ENCODE measurements around the gene MEDAG.

DNA sequence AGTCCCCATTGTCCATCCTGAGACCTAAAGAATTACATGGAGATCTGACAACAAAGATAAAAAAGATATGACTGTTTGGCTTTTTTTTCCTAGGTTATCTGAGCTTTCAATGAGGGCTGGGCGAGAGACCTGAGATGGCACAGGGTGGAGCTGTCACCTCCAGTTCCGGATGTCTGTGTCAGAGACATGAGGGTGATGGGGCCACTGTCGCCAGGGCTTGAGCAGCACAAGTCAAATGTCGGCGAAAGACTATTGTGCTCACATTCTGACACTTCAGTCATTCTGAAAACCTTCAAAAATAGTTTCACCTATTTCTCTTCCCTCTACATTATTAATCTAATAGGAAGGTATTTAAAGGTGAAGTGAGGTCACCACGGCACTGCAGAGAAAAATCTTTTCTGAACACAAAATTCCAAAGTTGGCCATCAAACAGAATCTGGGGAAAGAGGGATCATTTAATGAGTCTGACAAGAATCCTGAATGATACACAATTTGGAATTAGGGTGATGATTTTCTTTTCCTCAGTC lies 65.6 kb downstream of the SLC7A1 start:
- RRBS, result no CpG with 5 or more reads among the region's 6 CpGs

GRCh38 chr13:29561836-29562308 lies 33.6 kb downstream of the SLC7A1 start:
- RRBS, result no CpG with 5 or more reads among the region's 8 CpGs

DNA sequence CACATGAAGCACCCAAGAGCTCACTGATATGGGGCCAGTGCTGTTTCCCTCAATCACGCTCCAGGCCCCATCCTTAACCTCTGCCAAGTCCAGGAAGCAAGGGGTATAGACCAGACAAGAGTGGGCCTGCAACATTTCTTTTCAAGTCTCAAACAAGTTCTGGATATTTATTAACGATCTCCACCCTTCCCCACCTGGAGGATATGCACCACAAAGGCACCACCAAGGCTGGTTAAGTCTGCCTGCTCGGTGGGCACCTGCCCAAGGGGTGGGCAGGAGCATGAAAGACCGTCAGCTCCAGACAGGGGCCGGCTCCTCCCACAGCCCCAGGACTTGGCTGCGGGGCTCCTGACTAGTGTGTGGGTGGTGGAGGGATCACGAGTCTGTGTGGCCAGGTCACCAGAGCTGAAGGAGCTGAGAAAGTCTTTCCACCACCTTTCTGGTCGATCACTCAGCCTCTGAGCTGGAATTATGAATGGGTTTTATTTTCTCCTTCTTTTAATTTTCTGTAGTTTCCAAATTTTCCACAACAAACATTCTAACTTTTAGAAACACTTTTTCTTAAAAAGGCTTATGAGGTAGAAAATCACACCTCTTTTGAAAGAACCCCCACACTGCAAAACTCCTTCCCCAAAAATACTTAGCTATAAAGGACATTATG lies 7.8 kb downstream of the SLC7A1 start:
- RRBS, result no CpG with 5 or more reads among the region's 8 CpGs

- RRBS, result no CpG with 5 or more reads among the region's 1 CpG
Observed at GRCh38 chr13:29830958-29831301, 19.5 kb downstream of the UBL3 start.

DNA sequence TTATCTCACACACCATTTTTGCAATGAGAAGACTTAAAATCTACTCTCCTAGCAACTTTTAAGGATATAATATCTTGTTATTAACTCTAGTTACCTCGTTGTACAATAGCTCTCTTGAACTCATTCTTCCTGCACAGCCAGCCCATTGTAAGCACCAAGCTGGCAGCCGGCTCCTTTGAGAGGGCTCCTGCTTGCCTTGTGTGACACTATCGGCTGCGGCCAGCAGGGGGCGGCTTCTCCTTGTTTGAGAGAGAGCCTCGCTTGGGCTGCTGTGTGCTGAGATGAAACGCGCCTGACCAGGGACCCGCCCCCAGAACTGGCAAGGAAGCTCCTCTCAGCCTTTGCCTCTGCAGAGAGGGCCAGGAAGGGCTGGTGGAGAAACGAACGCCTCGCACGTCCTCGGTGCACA lies 174.8 kb downstream of the KATNAL1 start:
- RRBS, result no CpG with 5 or more reads among the region's 14 CpGs

DNA sequence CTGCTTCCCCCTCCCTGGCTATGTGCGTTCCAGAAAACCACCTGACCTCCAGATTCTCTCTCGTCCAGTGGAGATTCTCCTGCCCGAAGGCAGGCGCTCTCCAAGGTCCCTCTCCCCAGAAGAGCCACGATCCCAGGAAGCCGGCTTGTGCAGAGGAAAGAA lies 153.2 kb downstream of the KATNAL1 start:
- RRBS, result no CpG with 5 or more reads among the region's 6 CpGs

GRCh38 chr13:30182119-30182495 lies 125.2 kb downstream of the KATNAL1 start:
- RRBS, result no CpG with 5 or more reads among the region's 1 CpG

GRCh38 chr13:30331229-30331864 lies 24.0 kb upstream of the KATNAL1 start:
- RRBS, result no CpG with 5 or more reads among the region's 6 CpGs

DNA sequence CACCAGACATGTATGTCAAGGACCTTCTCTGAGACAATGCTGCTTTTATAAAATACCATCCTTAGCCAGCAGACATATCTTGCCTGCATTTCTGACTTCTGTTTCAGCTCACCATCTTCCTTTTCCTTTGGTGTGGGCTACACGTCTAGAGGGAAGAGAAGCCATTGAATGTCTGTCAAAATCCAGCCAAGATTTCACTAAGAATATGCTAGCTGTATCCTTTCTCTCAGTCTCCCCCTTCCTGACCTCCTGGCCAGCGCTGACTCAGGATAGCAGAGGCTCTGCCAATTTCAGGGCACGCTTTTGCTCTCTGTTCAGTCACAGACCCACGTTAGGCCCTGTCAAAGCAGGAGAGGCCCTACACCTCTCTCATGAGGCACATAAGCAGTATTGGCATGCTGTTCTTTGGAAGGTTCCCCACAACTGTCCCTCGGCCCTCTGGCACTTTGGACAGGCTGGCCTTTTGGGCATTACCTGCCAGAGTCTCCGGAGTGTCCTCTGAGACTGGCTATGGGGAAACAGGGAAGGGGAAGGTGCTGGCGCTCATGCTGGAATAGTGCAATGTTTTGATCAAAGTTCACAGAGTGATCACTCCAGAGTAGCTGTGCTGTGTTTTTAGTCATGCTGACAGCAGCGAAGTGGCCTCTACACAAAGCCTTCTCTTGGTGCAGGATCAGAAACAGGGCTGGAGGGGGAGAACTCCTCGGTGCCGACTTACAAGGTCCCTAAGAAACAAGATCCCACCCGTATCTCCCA lies 23.7 kb upstream of the UBE2L5 start:
- RRBS, result no CpG with 5 or more reads among the region's 11 CpGs

DNA sequence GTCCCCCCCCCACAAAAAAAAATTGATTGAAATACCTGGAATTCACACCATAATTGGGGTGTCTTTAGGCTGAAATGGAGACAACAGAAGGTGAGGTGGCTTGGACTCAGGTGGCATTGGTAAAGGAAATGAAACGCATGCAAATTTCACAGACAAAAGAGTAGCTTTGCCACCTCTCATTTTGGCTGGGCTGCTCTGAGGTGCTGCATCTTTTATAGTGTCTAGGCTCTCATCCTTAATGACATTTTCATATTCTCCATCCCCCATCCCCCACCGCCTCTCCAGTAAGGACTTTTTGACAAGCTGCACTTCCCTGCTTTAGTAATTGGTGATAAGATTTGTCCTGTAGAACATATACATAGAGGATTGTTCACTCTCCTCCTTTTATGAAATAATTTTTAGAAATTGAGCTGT lies 7.0 kb downstream of the UBE2L5 start:
- RRBS, result no CpG with 5 or more reads among the region's 2 CpGs

GRCh38 chr13:30441227-30441721 lies 19.0 kb downstream of the UBE2L5 start:
- RRBS, result no CpG with 5 or more reads among the region's 4 CpGs

DNA sequence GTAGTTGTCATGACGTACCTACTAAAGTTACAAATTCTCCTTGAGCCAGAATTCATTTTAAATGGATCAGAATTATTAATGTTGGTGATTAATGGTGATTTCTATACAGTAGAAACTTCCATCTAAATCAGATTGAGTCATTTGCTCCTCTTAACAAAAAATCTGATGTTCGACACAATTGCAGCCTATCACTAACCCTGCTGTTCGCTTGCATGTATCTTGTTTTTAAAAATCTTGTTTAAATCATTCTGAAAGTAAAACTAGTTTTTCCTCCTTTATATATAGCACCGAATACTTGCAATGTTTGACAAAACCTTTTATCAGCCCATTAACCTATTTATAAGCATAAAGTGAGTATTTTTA lies 6.4 kb downstream of the HMGB1 start:
- RRBS, result no CpG with 5 or more reads among the region's 4 CpGs

DNA sequence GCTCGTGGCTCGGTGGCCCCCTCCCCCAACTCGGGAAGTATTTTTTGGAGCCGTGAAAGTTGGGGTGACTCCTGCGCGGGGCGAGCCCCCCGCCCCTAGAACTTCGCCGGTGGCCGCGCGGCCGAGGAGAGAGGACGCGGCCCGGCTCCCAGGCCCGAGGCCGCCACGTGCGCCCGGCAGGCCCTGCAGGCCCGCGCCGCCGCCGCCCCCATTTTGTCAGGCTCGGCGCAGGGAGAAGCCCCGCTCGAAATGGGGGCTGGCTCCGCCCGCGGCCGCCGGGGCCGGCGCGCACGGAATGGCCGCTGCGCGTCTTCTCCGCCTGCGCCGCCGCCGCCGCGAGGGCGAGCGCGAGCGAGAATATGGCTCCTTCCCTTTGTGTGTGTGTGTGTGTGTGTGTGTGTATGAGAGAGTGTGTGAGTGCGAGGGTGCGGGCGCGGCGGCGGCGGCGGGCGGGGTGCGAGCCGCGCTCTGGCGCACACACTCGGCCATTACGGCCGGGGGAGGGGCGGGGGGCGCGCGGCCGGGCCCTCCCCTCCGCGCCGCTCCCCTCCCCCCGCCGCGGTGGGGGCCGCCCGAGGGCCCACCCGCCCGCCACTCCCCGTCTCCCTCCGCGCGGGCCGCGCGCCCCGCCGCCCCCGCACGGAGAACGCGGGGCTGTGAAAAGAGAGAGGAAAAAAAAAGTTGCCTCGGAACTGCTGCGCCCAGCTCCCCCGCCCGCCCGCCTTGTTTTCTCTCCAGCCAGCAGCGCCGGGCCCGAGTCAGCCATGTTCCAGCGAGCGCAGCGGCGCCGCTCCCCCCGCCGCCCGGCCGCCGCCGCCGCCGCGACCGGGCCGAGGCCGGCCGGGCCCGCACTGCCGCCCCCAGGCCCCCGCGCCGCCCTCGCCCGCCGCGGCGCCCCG lies 1.1 kb downstream of the HMGB1 start:
- RRBS, result 2% methylated on average over 46 of the region's 135 CpGs

GRCh38 chr13:30617467-30617638 lies 367 bp upstream of the USPL1 start:
- RRBS, result no CpG with 5 or more reads among the region's 20 CpGs

DNA sequence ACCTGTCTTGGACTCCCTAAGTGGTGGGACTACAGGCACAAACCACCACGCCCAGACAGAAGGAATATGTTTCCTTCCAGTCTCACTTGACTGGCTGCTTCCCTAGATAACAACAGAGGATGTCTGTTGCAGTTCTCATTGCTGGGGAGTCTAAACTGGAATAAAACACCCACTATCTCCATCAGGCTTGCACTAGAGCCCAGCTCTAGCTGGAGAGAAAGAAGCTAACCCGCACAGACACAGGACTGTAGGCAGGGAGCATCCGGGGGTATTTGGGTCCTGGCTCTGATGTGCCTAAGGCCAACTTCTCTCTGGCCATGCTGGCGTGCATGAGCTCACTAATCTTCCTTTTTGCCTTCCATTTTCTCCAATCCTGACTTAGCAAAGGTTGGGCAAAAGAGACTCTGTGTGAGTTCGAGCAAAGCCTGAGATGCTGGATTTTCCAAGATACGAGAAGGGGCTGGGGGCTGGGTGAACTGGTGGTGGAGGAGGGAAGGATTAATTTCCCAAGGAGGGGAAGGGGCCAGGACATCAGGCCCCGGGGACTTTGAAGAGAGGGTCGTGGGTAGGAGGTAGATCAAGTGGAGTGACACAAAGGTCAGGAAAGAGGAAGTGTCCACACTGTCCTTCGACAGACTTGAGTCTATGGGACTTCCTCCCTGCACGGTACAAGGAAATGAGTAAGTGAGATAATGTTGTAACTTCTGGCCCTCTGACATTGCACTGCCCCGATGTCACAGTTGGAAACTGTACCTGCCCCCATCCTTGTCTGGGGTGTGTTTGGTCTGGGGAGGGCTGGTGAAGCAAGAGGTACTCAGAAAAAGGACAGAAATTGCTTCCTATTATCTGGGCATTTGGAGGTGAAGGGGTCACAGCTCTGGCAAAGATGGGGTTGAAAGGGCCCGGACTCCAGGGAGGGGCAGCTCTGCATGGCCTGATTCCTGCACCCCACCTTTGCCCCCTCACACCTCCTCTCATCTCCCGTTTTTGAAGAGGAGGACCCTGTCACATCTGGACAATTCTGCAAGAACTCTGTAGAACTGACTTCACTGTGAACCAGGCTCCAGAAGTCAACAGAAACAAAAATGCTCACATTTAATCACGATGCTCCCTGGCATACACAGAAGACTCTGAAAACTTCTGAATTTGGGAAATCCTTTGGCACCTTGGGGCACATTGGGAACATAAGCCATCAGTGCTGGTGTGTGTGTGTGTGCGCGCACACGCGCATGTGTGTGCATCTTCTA lies 22.3 kb upstream of the ALOX5AP start:
- RRBS, result no CpG with 5 or more reads among the region's 18 CpGs

DNA sequence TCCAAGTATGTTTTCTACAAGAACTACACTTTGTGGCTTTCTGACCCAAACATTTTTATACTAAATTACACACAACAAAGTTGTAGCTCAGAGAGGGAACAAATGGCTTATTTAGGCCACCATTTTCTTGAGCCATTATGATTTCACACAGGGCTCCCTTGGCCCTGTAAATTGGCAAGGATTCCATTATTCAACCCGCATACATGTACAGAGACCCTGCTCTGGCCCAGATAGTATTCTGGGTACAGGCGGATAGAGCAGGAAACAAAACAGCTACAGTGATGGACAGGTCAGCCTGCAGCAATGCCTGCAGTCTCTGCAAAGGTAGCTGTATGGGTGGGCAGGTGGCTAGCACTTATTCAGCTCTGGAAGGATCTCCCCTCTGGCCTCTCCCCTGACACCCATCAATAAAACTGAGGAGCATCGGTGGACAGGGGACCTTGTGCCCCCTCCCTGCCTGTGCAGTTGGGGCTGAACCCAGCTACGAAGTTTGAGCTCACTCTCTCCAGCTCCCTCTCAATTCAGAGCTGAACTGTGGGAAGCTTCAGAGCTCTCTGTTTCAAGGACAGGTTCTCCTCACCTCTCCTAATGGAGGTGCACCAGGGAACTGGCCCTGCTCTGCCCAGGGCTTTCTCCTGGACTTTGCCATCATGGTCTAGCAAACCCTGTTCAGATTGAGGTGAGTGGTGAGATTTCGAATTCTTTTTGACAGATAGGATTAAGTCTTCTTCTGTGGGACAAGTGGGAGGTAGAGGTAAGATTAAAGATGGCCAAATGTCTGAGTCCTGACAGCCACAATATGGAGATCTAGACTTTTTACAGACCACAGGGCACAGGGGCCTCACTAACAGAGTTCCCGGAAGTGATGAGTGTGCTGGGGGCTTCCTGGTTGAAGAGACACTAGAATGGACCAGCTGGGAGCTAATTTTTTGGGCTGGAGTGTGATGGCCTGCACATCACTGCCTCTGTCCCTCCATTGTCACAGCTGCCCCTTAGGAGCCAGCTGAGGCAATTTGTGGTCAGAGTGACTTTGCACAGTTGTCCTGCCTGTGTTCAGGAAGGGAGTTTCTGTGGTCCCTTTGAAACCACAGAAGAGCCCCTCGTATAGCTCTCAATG lies 1.7 kb downstream of the ALOX5AP start:
- RRBS, result no CpG with 5 or more reads among the region's 7 CpGs

DNA sequence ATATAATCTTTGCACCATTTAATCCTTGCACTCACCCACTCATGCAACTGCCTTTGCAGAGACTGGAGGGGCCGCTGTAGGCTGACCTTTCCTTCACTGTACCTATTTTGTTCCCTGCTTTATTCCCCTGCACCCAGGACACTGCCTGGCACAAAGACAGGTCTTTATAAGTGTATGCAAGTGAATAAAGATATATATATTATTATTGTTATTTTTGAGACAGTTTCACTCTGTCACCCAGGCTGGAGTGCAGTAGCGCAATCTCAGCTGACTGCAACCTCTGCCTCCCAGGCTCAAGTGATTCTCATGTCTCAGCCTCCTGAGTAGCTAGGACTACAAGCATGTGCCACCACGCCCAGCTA lies 3.9 kb downstream of the ALOX5AP start:
- RRBS, result no CpG with 5 or more reads among the region's 3 CpGs

DNA sequence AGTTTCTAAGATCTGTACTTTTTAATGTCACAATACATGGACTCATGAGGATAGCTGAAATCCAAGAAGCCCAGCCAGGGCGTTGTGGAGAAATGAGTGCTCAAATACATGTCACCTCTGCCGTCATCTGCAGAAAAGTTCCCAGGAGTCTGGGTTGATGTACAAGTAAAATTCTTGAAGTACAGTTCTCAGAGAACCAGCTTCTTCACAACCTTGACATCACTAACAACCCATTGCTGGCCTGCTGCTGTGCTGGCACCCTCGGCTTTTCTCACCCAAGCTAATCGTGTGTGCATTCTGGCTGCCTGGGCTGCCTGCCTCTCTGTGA lies 50.7 kb upstream of the MEDAG start:
- RRBS, result no CpG with 5 or more reads among the region's 4 CpGs

DNA sequence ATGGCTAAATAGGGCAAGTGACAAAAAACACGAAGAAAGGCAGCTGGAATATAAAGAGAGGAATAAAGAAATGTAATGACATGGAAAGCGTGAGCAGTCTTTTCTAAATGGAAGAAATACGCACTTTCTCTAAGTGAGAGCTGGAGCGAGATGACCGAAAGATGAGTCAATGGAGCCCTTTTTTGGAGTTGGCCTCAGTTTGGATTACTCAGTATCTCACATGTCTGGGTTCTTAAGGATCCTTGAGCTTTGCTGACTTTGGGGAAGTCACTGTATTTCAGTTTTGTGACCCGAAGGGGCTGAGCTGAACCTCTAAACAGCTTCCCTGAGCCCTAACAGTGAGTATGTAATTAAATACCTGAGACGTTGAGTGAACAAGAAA lies 40.4 kb upstream of the MEDAG start:
- RRBS, result no CpG with 5 or more reads among the region's 7 CpGs

DNA sequence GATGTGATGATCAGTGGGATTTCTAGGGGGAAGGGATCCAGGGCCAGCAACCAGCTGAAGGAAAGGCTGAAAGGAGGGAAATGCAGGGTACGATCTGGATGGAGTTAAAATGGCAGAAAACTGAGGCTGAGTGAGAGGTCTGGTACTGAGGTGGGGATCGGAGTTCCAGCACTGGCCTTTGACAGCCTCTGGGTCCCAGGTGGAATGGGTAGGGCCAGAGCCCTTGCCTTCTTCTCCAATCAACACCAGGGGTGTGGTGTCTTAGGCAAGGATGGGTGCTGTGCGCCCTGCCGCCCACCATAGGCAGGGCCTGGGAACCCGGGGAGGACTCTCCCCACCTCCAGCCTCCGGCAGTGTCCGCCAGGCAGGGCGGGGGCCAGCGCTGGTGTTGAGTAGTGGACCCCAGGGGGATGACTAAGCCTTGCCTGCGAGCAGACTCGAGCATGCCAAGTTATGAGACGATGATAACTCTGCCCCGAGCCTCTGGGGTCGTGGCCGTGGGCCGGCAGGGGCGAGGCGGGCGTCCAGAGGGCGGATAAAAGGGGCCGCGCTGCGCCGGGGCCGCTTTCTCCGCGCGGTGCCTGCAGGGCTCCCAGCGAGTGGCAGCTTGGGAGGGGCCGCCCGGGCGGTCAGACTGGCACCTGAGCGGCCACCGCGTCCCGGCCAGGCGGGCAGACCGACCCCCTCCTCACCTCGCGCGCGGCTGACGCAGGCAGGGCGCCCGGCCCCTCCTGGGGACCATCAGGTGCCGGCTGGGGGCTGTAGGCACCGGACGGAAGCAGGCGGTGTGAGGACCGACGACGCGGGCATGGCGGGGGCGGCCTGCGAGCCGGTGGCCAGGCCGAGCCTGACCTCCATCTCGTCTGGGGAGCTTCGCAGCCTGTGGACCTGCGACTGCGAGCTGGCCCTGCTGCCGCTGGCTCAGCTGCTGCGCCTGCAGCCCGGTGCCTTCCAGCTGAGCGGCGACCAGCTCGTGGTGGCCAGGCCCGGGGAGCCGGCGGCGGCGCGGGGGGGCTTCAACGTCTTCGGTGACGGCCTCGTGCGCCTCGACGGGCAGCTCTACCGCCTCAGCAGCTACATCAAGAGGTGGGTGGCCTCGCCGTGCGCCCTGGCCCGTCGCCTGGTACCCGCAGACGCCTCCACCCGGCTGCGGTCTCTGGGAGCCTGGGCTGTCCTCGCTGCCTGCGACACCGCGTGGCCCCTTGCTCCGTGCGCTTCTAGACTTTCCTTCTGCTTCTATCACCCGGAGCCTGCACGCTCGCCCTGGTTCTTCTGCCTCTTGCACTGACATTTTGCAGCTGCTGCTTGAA lies at the start of gene MEDAG:
Gene MEDAG, plus strand, starts transcription at position 564 of the 1,310 bp plus-strand sequence.
- RRBS, result 3% methylated on average over 46 of the region's 100 CpGs